ENCODE results near the genes TNNI2, LSP1 and IGF2.

- RRBS, result no CpG with 5 or more reads among the region's 20 CpGs
These were observed 1.8 kb downstream of the MOB2 start for GRCh38 chr11:1484539-1485359.

- RRBS, result no CpG with 5 or more reads among the region's 5 CpGs
These were observed 10.0 kb downstream of the DUSP8 start for GRCh38 chr11:1562064-1562445.

- RRBS, result no CpG with 5 or more reads among the region's 22 CpGs
These were observed 4.6 kb downstream of the DUSP8 start for GRCh38 chr11:1567102-1568204.

- RRBS, result 9% methylated on average over 2 of the region's 7 CpGs
These were observed 4.1 kb upstream of the KRTAP5-1 start for GRCh38 chr11:1589082-1589644.

GRCh38 chr11:1661771-1662431 is 32.3 kb downstream of the KRTAP5-5 start:
- RRBS, result no CpG with 5 or more reads among the region's 19 CpGs

DNA sequence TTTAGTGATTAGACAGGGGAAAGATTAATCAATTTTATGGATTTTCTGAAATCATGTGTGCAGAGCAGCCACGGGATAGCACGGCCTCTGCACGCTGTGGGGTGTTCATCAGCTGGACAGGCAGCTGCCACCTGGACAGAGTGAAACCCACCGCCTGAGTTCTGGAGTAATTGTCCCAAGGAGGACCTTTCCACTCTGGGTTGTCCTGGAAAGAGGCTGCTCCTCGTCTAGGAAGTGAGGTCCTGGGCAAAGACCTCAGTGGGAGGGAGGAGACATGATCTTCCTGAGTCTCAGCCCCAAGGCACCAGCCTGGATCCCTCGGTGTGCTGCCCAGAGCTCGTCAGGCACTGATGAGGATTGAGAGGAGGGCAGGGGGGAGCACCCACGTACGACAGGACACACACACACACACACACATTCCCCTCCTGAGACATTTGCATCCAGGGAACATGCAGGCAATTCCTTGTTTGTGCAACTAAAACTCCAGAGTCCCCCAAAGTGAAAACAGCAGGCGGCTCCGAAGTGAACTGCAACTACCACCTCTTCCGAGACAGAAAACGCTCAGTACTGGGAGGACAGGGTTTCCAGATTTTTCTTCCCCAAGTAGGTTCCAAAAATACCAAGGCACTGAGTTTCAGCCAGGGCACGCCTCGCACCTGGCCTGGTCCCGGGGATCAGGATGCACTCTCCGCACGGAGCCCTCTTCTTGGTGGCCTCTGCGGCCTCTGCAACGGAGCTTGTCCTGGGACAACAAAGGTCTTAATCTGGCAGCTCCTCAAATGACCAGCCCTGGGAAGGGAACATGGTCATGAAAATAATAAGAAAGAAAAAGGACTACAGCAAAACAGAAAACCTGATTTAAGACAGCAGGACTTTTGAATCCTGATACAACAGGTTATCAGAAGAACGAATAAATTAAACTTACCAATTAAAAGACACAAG is 22.4 kb upstream of the KRTAP5-6 start:
- RRBS, result no CpG with 5 or more reads among the region's 21 CpGs

DNA sequence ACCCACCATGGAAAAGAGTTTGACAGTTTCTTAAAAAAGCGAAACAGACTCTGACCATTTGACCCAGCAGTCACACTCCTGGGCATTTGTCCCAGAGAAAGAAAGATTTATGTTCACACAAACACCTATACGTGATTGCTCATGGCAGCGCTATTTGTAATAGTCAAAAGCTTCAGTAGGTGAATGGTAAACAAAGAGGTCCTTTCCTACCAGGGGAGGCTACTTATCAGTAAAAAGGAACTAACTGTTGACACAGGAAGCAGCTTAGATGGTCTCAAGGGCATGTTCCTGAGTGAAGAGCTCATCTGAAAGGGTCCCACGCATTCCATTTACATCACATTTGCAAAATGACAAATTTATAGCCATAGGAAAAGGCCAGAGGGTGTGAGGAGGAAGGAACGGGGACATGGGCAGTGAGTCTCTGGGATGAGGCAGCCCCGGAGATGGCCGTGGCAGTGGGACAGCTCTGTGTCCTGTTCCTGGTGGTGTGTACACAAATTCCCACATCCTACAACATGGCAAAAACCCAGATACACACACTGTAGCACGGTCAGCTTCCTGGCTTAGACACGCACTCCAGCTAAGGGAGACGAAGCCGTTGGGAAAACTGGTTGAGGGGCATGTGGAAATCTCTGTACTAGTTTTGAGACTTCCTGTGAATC is 14.6 kb upstream of the KRTAP5-6 start:
- RRBS, result no CpG with 5 or more reads among the region's 11 CpGs

DNA sequence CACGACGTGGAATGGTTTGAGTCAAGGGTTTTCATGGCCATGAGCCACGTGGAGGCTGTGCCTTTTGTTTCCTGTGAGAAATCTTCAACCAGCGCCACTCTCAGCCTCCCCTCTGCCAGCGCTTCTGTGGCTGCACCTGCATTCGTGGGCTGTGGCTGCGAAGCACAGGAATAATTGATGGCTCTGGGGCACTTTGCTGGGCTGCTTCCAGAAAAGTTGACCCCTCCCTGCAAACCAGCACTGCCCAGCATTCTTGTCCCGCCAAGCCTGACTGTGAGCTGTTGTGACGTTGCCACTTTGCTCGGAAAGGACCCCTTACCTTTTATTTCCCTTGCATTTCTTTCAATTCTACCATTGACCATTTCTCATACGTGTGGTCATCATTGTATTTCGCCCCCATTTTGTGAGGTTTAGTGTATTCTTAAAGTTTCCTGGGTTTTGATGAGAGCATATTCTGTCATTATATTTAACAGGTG is 8.4 kb upstream of the KRTAP5-6 start:
- RRBS, result no CpG with 5 or more reads among the region's 12 CpGs

DNA sequence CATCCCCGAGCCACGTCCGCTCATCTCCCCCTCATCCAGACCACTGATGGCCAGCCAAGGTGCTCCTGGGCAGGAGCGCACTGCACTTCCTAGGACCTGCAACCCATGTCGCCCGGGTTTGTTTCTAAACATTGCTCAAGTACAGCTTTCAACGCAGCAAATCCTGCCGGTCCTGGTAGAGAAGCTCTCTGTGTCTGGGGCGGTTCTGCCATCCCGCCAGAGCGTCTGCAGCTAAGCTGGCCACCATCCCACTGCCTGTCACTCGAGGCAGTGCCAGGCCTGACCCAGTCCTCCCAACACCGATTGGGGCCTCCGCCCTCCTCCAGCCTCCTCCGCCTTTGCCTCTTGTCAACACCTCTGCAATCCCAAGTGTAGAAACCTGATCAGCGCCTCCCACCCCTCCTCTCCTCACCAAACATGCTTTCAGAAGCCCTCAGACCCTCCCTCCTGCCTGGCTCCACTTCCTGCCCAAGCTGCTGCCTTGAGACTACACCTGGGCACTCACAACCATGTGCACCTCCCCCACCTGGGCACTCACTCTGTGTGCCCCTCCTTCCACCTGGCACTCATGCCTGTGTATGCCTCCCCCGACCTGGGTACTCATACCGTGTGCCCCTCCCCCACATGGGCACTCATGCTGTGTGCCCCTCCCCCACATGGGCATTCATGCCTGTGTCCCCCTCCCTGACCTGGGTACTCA is 5.3 kb upstream of the IFITM10 start:
- RRBS, result 89% methylated on average over 1 of the region's 18 CpGs

DNA sequence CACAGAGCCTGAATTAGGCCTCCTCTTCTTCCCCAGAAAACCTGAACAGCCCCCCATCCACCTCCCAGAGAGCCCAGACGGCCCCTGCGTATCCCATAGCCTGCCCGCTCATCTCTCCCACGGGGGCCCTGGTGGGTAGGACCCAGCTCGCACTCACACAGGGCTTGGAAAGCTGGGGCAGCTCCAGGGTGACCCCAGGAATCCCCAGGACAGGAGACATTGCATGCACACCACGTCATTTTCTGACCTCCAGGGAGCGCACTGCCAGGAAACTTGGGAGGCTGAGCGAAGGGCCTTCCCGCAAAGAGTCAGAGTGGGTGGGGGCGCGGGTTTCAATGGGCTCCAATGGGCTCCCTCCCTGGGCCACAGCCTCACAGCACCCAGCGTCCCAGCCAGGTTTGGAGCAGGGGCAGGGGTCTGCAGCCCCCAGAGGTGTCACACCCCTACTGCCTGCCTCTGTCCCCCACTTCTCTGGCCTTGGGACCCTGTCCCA is 8.2 kb upstream of the SYT8 start:
- RRBS, result no CpG with 5 or more reads among the region's 12 CpGs

GRCh38 chr11:1830590-1831159 is 4.1 kb upstream of the SYT8 start:
- RRBS, result no CpG with 5 or more reads among the region's 23 CpGs

DNA sequence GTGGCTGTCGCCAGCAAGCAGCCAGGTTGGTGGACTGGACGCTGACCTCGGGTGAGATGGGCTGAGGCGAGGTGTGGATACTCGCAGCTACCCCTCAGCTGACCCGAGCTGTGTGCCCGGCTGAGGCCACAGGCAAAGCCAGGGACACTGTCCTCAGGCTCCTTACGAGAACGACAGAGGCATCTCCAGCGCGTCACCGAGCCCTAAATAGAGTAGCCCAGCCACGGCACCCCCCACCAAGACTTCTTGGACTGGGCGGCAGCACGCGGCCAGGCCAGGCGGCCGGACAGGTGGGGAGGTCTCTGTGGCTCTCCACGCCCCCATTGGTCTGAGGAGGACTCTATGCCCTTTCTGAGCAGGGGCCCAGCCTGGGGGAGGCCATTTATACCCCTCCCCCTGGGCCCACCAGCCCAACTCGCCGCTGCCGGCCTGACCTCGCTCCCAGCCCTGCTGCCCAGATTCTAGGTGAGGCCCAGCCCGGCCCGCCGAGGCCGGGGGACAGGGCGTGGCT is at the start of gene TNNI2:
Gene TNNI2, plus strand, starts transcription at position 413 of the 511 bp plus-strand sequence.
- RRBS, result no CpG with 5 or more reads among the region's 28 CpGs

DNA sequence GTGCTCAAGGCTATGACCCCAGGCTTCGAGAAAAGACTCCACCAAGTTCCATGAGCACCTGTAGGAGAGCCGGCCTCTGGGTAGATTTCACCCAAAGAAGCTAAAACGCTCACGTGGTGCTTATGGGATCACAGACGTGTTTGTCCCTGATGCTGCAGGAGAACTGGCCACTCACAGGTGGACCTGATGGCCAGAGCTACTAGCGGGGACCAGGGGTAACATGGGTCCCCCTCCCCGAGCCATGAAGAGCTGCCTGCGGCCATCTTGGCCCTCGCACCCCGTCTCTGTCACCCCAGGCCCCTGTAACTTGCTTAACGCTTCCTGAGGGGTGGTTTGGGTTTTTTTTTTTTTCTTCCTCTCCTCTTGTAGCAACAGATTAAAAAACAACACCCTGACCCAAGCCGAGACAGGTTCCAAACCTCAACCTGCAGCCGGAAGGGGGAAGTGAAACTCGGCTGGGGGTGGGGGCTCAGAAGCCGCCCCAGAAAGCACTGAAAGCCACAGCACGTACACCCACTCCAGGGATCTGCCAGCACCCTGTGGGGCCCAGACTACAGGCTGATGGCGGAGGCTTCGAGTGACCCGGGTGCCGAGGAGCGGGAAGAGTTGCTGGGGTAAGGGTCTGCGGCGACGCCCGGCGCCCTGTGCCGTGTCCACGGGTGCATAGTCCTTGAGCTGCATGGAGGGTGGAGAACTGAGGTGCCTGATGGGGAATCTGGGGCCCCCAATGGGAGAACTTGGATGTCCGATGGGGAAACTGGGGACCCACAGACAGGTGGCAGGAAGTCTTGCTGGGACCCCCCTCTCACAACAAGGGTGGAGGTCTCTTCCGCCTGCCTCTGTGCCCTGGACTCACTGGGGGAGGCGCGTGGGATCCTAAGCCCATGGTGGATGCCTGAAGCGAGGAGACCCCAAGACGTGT is at the start of gene LSP1:
Gene LSP1, plus strand, starts transcription at position 501 of the 922 bp plus-strand sequence.
- RRBS, result 66% methylated on average over 8 of the region's 34 CpGs

DNA sequence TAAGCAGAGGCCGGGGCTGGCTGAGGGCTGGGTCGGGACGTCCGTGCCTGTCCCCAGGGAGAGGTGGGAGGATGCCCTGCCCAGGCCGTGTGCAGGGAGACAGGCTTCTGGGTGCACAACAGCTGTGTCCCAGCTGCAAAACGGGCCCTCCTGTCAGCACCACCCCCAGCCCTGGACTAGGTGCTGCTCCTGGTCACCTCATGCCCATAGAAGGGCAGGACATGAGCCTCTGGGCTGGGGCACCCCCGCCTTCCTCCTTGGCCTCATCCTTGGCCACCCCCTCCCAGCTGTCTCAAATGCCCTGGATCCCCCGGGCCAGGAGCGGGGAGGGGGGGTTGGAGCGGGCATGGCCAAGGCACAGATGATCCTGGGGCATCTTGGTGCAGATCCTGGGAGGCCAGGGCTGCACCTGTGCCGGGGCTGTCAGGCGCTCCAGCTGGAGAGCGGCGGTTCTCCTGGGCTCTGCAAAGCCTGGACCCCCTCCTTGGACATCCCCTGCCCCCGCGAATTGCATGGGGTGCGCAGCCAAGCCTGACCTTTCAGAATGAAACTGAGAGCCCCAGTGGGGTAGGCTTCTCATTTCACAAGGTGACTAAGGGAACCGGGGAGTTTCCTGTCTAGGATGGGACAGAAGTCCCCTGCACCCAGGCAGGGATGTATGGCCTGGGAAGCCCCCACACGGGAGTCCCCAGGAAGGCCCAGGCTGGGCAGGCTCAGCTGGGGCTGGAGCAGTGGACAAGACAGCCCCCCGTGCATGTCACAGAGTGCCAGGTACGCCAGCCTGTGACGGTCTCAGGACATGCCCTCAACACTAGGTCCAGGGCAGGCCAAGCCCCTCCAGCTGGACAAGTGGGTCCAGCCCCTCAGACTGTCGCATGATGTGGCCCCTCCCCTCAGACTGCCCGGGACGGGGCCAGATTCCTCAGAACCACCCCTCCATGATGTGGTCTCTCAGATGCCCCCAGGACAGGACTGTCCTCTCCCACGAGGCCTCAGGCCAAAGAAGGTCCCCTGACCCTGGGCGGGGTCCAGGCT is 2.0 kb downstream of the LSP1 start:
- RRBS, result 35% methylated on average over 4 of the region's 27 CpGs

GRCh38 chr11:1916864-1917599 is 2.5 kb upstream of the TNNT3 start:
- RRBS, result no CpG with 5 or more reads among the region's 9 CpGs

GRCh38 chr11:1940692-1940973 is 6.5 kb upstream of the MRPL23 start:
- RRBS, result no CpG with 5 or more reads among the region's 3 CpGs

DNA sequence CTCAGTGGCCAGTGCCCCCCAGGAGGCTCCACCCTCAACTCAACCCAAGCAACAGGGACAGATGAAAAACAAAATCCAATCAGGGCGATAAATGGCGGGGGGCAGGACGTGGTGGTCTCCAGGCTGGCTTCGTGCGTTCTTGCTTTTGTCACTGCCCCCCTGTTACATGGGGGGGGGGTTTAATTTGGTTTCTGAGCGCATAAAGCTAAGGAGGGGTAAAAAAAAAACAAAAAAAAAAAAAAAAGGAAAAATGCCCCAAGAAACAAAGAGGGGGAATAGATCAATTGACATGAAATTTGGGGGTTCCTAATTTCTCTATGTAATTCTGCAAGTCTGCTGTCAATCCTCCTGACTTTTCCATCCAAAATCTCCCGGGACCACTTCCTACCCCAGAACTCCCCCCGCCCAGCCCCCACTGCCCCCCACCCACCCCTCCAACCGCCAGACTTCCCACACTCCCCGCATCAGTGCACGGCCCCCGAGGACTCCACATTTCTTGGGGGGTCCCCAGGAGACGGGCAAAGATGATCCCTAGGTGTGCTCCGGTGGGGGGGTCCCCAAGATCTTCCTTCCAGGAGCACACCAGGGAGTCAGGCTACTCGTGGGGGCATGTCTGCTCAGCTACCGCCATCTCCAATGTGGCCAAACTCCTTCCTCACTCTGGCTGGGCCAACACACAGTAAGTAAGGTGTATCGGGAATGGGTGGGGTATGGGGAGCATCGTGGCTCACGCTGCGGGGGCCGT is 8.7 kb downstream of the IGF2 start:
- RRBS, result no CpG with 5 or more reads among the region's 21 CpGs

- RRBS, result no CpG with 5 or more reads among the region's 36 CpGs
These were observed 6.5 kb downstream of the IGF2 start for GRCh38 chr11:2132434-2133354.

DNA sequence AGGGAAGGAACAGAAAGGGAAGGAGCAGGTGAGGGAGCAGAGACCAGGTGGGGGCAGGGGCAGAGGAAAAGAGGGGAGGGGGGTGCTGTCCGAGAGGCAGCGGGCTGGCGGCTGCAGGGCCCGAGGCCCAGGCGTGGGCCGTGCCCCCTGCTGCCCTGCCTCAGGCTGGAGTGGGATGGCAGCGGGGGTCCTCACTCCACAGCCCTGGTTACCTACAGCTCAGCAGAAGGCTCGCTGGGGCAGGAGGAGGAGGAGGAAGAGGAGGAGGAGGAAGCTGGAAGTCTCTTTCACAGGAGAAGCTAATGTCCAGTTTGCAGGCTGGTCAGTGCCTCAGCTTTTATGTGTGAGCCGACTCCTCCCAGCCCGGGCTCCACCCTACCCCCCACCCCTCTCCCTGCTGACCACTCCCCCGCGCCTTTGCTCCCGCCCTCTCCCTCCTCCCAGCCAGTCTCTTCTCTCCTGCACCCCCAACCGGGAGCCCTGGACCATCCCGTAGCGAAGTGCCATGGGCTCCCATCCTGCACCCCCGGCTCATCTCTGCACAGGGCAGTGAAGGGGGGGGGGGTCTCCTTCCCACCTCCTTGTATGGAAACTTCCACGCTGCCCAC is 2.1 kb downstream of the IGF2 start:
- RRBS, result 3% methylated on average over 6 of the region's 18 CpGs

- RRBS, result 1% methylated on average over 27 of the region's 63 CpGs
These were observed at the start of gene IGF2 for GRCh38 chr11:2139062-2139485. IGF2 (minus strand) TSS chr11:2139389.